Measurements from ENCODE around the gene ORC4.

- RAMPAGE, long total RNA = no peak
- RRBS = no CpG with 5 or more reads among the region's 1 CpG
Observed at GRCh38 chr2:144642944-144643170, 122.9 kb upstream of the ZEB2 start.

GRCh38 chr2:144650869-144651191 lies 130.9 kb upstream of the ZEB2 start:
- RAMPAGE, long total RNA = no peak
- RRBS = no CpG with 5 or more reads among the region's 5 CpGs

DNA sequence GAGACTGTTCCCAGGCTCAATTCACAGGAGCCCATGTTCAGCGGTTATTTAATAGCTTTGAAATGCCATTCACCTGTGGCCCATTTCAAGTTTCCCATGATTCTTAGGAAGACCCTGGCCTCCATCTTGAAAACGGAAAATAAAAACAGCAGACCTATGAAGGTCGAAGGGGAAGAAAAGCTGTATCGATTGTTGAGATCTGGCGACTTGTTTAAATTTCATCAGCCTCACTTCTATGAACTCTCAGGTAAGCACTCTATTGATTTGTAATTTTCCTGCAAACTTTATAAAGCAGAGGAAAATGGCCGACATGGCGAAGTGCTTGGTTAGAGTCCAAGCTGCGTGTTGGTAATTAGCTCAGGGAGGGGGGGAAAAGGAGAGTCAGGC lies 147.9 kb upstream of the ZEB2 start:
- RAMPAGE, long total RNA = no peak
- RRBS = no CpG with 5 or more reads among the region's 8 CpGs

DNA sequence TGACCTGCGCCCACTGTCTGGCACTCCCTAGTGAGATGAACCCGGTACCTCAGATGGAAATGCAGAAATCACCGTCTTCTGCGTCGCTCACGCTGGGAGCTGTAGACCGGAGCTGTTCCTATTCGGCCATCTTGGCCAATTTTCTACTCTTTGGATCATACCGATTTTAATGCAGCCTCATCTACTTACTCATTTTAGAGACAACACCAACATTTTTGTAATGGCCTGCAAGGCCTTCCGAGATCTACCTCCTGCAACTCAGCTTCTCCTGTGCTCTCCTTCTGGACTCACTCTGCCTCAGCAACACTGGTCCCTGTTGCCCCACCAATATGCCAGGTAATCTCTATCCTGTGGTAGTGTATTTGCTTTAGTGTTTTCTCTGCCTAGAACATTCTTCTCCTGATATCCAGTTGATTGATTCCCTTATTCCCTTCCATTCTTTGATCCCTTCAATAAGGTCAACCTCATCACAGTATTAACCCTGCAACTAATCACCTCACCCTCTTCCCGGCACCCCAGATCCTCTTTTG lies 383.6 kb upstream of the ZEB2 start:
- RAMPAGE, long total RNA = no peak
- RRBS = no CpG with 5 or more reads among the region's 11 CpGs

DNA sequence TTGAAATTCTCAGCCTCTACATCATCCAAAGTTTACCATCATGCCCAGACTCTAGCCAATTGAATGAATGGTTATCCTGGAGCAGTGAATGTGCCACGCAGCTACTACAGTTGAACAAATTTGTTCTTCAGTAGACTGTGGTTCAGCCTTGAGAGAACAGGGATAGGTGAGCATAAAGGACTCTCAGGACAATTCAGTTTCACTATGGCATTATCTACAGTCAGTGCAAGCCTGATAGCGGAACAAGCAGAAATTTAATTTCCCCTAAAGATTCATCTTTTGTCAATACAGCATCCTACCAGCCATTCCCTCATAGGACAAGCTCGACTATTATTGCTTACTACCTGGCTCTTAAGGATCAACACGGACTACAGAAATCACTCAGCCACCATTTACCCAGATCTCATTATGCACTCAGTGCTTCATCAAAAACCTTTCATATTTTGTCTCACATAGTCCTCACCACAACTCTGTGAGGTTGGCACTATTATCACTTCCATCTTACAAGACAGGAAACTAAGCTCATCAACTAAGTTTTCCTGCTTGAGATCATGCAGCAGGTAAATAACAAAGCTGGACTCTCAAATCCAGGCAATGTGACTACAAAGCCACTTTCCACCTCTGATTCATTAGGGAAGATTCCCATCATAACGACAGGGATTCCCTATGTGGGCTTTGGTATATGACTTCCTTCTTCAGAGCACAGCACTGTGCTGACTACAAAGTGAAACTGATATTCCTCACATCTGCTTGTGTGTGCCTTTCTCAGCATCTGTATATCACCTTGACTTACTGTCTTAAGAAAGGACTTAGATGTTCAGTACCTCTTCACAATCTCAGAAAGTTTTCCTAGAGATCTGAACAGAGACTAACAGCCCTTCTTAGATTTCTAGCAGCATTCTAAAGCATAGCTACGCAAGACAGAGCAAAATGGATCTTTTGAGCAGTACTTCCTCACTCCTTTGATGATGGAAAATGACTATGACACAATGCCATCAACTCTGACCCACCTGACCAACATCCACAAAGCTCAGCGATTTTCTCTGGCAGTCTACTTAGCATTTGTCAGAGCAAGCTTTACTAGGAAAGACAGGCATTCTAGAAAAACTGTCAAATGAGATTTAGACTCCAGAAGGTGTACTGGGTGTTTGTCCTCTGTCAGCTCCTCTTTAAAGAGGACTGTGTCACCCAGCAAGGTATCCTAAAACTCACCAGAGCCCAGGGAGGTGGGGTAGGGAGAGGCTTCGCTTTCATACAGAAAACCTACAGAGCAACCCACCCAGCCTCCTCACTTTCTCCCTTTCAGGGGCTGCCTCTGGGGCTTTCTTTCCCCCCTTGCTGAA lies 181.2 kb upstream of the ACVR2A start:
- RAMPAGE, long total RNA = no peak
- RRBS = no CpG with 5 or more reads among the region's 8 CpGs

DNA sequence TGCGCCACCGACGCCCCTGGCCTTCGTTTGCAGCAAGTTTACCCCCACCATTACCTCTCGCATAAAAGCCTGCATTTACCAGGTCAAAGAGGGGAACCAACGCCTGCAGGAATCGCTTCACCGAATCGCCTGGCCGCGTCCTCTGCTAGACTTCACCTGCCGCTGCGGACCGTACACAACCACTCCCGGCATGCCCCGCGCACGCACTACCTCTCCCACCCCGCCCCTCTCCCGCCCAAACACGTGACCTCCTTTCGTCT lies at the start of gene ORC4:
TSS of gene ORC4 (minus strand) at position 184 of the 260 bp plus-strand sequence.
- RAMPAGE, long total RNA = start-site peak on the minus strand centred at position 174 of the sequence, 27 bp wide, 141 and 133 reads in 2 replicates
- RRBS = no CpG with 5 or more reads among the region's 22 CpGs

- RAMPAGE, long total RNA = no peak
- RRBS = no CpG with 5 or more reads among the region's 2 CpGs
Observed at GRCh38 chr2:148201727-148202623, 181.1 kb downstream of the MBD5 start.

DNA sequence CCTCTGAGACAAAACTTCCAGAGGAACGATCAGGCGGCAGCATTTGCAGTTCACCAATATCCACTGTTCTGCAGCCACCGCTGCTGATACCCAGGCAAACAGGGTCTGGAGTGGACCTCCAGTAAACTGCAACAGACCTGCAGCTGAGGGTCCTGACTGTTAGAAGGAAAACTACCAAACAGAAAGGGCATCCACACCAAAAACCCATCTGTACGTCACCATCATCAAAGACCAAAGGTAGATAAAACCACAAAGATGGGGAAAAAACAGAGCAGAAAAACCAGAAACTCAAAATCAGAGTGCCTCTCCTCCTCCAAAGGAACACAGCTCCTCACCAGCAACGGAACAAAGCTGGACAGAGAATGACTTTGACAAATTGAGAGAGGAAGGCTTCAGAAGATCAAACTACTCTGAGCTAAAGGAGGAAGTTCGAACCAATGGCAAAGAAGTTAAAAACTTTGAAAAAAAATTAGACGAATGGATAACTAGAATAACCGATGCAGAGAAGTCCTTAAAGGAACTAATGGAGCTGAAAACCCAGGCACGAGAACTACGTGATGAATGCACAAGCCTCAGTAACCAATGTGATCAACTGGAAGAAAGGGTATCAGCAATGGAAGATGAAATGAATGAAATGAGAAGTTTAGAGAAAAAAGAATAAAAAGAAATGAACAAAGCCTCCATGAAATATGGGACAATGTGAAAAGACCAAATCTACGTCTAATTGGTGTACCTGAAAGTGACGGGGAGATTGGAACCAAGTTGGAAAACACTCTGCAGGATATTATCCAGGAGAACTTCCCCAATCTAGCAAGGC lies 263.6 kb upstream of the EPC2 start:
- RAMPAGE, long total RNA = no peak
- RRBS = no CpG with 5 or more reads among the region's 12 CpGs

- RAMPAGE, long total RNA = no peak
- RRBS = no CpG with 5 or more reads among the region's 3 CpGs
Observed at GRCh38 chr2:148653415-148653793, 8.9 kb downstream of the EPC2 start.

GRCh38 chr2:148667327-148667526 lies 22.7 kb downstream of the EPC2 start:
- RAMPAGE, long total RNA = no peak

- RAMPAGE, long total RNA = no peak
- RRBS = no CpG with 5 or more reads among the region's 3 CpGs
Observed at GRCh38 chr2:148877324-148877925, 2.4 kb downstream of the KIF5C start.

GRCh38 chr2:149160513-149161326 lies 122.2 kb downstream of the LYPD6B start:
- RAMPAGE, long total RNA = no peak
- RRBS = no CpG with 5 or more reads among the region's 10 CpGs

DNA sequence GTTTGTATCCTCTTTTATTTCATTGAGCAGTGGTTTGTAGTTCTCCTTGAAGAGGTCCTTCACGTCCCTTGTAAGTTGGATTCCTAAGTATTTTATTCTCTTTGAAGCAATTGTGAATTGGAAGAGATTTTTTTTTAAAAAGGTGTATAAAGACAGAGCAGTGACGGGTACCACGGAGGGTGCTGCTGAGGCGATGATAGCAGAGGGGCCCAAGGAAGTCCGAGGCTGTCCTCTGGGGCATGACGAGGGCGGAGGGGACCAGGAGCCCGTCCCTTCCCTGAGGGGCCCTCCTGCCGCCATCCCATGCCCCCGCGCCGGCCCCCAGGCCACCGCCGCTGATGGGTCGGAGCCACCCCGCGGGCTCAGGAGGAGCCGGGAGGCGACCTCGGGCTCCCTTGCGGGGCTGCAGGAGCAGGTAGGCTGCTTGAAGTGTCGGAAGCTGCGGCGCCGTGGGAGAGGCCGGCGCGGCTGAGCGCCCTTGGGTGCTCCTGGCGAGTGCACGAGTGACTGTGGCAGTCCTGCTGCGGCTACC lies 10.3 kb upstream of the LYPD6 start:
- RAMPAGE, long total RNA = no peak
- RRBS = 35% methylated on average over 17 of the region's 32 CpGs

GRCh38 chr2:149585074-149585770 lies 2.4 kb downstream of the MMADHC start:
- RAMPAGE, long total RNA = no peak
- RRBS = no CpG with 5 or more reads among the region's 1 CpG

DNA sequence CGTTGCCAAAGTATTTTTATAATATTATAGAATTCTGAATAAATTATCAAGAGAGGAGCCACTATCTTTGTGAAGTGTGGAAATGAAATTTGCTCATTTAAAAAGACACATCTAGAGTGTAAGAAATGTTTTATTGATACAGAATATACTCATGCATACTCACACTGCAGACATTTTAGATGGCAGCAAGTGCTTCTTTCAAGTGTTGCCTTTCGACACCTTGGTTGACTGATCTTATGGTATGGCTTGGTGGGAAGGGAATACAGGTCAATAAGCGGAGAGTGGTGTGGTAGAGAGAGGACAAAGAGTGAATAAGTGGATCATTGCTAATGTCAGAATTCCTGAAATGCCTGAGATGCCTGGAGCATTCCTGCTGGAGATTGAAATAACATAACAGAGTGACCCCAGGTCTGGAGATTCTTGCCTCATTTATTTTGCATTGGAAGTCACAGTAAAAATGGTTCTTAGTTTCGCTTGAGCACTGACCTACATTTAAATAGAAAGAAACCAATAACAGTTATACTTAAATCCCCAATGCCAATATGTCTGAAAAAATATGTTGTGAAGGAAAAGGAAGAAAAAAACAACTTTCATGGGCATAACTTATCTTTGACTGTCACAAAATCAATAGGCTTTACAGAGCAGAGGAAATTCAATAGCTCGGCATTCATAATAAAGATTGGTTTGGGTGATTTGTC lies 76.6 kb downstream of the RND3 start:
- RAMPAGE, long total RNA = no peak
- RRBS = no CpG with 5 or more reads among the region's 5 CpGs

DNA sequence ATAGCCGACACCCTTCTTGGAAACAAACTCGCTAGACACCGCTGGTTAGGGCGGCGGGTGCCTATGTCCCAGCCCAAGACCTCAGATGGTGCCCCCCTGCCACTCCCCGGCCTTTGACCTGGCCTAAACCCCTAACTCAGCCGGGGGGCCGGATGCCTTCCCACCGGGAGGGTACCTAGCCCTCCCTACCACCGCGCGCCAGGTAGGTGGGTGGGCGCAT lies 1.9 kb downstream of the RND3 start:
- RAMPAGE, long total RNA = no peak
- RRBS = 2% methylated on average over 5 of the region's 13 CpGs

DNA sequence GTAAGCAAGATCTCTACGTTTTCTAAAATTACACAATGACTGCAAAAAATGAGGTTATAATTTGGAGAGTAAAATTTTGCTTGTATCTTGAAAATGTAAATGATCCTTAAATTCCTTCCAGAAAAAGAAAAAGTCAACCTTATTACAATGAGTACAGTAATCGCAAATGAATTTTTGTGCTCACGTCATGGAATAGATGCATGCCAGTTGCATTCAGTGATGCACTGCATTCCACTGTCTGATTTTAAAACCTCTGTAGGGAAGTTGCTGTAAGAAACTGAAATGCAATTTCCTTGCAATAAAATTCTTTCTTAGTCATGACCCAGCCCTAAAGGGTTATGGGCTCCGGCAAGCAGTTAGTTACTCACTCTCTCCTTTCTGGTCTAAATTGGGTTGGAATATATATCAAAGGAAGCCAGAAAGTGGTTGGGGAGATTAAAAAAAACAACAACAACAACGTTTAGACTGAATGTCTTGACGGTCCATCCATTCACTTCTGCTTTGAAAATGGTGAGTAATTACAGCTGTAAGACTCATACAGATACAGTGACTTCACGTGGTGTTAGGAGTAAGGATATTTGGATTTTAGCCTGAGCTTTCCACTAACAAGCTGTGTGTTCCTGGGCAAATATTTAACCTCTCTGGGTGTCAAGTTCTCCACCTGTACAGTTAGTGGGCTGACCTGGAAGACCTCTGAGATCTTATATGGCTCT lies 8.6 kb upstream of the RND3 start:
- RAMPAGE, long total RNA = no peak
- RRBS = no CpG with 5 or more reads among the region's 7 CpGs

- RAMPAGE, long total RNA = no peak
Observed at GRCh38 chr2:150526917-150527271, 39.4 kb upstream of the RND3 start.

DNA sequence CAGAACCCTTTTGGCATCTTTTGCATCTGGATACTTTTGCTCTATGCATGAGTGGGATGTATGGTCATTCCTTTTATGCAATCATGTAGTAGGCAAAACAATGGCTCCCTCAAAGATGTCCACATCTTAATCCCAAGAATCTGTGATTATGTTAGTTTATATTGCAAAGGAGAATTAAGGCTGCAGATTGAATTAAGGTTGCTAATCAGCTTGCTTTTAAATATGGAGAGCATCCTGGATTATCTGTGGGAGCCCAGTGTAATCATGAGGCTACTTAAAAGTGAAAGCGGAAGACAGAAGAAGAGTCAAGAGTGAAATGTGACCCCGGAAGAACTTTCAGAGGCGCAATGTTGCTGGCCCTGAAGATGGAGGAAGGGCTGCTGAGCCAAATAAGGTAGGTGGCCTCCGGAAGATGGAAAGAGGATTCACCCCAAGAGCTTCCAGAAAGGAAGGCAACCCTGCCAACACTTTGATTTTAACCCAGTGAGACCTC lies 1.4 kb downstream of the NMI start:
- RAMPAGE, long total RNA = no peak
- RRBS = 98% methylated on average over 3 of the region's 4 CpGs

DNA sequence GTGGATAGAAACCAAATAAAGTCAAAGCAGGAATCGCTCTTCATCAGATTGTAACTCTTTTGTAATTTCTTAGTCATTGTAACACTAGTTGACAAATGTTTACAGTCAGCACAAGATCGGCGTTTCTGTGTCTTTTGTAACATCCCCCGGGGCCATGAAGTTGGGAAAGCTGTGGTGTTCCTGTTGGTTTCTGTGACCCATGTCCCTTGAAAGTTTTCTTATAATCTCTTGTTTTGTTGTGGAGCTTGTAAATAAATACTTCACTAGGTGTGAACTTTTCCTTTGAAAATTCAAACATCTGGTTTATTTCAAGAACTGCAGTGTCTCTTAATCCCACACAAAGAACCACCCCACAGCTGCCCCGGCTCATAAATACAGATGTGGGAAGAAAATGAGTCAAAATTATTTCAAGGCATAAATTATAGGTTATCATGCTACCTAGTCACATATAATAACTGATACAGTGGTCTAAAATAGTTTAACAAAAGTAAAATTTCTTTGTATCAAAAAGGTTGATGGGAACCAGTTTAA lies 665 bp upstream of the NMI start:
- RAMPAGE, long total RNA = no peak
- RRBS = no CpG with 5 or more reads among the region's 5 CpGs